REH cell (cell line): ENCODE results near the genes MSI1, COX6A1 and COQ5.

GRCh38 chr12:119229975-119230260 lies 51.2 kb downstream of the HSPB8 start:
- PRO-cap = no peak

GRCh38 chr12:119246872-119247705 lies 68.4 kb downstream of the HSPB8 start:
- PRO-cap = no peak

- PRO-cap = no peak
Measured at GRCh38 chr12:119615824-119616480, 22.4 kb downstream of the TMEM233 start.

- PRO-cap = no peak
Measured at GRCh38 chr12:119686377-119686802, 18.5 kb downstream of the PRKAB1 start.

DNA sequence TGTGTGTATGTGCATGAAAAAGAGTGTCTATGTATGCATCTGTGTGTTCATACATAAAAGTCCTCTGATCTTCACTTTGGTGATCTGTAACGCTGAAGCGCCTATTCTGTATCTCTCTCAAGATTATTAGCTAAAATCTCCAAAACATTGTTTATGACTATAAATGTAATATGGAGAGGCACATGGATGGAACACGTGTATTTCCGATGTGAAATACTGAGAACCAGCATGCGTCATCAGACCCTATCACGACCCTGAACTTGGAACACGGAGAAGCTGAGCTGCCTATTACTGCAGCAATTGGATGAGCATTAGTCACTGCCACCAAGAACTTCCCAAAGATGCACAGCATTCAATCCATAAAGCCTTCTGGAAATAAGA lies 61.9 kb downstream of the PRKAB1 start:
- PRO-cap = no peak

DNA sequence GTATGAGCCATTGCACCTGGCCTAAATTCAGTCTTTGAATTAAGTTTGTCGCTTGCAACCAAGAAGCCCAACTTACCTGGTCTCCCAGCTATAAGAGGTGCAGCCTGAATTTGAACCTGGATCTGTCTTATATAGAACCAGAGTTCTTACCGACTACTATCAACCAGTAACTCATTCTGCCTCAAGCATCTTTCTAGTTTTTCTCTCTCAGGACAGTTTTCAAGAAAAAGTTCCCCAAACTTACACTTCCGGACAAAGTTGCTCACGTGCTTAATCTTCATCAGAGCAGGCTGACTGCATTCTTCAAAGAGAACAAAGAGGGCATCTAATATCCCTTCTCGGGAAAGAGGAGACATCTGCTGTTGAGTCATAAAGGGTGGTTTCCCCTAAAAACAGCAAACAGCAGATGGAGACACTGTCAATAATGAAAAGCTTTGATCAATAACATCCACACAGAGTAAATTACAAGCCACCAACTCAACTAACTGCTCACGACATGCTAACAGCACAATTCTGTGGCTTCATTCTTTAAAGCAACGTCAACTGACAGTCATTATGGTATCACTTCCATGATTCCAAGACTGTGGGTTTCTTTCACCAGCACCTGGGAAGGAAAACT lies 8.2 kb downstream of the CIT start:
- PRO-cap = no peak

DNA sequence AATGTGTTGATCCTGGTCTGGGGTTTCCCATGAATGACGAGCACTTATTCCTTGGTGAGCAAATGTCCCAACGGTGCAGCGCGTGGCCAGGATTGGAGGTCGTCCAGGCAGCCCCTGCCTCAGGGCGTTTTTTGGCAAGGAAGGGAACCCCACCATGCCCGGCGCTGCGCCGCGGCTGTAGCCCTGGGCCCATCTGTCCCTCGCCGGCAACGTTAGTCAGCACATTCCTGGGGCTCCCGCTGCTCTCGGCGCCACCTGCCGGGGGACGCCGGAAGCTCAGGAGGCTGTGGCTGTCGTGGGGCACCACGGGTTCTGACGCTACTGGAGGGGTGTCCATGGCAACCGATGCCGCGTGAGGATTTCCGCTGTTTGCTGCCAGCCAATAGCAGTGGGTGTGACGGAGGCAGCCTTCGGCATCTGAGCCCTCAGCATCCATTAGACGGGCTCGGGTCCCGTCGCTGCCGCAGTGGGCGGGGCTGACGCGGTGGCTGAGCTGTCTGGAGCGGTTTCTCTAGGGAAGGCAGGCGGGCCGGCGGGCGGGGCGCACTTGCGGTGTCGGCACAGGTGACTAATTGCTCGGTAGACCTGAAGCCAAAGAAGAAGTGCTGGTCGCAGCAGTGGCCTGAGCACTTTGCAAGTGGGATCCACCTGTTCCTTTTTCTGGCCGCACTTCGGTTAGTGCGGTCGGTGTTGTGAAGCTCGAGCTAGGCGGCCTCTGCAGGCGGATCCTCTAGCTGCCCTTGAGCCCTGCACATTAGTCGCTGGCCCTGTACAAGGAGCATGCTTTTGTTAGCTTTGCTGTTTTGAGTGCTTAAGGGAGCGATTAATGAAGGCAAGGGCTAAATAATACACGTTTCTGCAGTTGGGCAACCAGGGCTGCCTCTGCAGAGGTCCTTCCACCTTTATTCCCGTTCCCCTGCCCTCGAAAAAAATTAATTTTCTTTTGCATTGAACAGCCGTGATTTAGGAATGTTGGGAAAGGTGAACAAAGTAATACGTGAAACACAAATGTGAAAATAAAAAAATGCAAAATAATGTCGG lies 29.4 kb downstream of the RAB35 start:
- PRO-cap = bidirectional peak, plus-strand start at position 514 of the sequence, minus-strand start at position 195 of the sequence

DNA sequence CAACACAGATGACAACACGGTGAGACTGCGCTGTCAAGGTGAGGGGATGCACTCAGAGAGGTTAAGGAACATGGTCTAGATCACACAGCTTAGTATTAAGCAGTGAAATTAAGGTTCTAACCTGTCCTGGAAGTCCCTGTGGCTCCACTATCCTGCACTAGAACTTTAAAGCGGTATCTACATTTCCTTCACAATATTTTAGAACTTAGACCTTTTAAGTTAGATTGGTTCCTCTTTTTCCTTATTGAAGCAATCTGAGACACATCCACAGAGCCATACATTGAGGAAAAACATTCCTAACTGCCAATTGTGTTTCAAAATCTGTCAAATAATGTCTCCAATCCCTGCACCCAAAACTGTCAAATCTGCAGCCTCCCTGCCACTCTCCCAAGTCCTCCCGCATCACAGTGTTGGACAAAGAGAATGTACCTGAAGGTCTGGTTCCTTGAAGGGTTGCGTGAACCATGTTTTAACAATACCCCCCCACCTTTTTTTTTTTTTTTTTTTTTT lies 7.8 kb upstream of the RAB35 start:
- PRO-cap = no peak

- PRO-cap = no peak
Measured at GRCh38 chr12:120199734-120200331, 1.1 kb downstream of the RPLP0 start.

DNA sequence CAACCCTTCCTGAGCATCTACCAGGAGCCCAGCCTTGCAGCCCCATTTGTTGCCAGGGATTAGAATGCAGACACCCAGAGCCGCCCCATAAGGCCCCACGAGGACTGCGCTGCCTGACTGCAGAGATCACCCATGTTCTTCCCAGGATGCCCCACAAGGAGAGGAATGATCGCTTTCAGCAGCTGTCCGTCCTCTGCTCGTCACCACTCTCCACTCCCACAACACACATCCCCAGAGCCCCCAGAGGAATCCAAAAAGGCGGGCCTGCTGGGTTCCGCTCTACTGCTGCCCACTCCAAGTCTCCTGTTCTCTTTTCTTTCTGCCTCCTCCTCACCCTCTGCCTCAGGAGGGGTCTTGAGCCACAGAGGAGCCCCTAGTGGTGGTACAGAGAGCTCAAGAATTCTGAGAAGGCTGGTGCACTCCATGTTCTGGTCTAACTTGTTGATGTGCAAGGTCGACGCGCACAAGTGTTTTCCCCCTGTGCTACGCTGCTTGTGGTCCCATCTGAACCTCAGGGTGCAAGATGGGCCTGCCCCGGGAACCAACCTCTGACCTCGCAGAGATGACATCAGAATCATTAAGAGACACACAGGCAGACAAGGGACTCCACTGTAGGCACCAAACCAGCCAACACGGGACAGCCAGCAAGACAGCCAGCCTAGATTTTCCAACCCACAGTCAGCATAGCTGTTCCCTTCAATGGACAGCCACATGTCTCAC lies 30.0 kb downstream of the PXN start:
- PRO-cap = unidirectional peak, minus-strand start at position 220 of the sequence; unidirectional peak, minus-strand start at position 339 of the sequence

GRCh38 chr12:120249527-120250656 lies 15.6 kb downstream of the PXN start:
- PRO-cap = no peak

DNA sequence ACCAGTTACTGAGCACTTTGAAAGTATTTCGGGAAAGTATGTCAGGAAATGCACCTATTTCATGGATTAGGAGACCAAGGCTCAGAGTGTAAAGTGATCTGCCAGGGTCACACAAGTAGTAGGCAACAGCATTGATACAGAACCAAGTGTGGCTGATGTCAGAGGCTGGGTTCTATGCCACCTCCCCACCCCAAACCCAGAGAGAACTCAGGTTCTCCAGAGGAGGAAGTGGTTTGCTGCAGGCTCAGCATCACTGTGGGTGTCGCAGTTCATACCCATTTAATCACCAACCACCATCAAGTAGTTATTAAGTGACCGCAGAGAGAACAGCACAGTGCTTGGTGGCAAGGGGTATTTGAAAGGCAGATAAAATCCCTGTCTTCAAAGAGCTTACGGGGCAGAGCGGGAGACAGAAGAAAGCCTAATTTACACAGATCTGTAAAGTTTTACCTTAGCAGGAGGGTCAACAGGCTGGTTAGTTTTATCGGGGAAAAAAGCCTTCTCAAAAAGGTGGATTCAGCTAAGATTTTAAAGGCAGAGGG lies 13.5 kb downstream of the PXN start:
- PRO-cap = no peak

- PRO-cap = no peak
Measured at GRCh38 chr12:120254886-120255229, 10.7 kb downstream of the PXN start.

- PRO-cap = no peak
Measured at GRCh38 chr12:120261961-120263020, 3.2 kb downstream of the PXN start.

DNA sequence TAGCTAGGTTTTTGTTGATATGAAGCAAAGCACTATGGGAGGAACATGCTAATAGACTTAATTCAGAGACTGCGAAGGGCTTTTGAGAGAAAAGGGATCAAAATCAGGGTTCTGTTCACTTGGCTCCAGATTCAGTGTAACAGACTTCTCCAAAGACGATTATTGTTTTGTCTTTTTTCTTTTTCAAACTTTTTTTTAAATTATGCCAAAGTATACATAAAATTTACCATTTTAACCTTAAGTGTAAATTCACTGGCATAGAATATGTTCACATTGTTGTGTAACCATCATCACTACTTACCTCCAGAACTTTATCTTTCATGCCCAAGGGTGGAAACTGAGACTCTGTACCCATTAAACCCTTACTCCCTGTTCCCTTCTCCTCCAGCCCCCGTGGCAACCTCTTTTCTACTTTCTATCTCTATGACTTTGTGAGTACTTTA lies 8.7 kb upstream of the SIRT4 start:
- PRO-cap = bidirectional peak, plus-strand start at position 65 of the sequence, minus-strand start outside the sequence

DNA sequence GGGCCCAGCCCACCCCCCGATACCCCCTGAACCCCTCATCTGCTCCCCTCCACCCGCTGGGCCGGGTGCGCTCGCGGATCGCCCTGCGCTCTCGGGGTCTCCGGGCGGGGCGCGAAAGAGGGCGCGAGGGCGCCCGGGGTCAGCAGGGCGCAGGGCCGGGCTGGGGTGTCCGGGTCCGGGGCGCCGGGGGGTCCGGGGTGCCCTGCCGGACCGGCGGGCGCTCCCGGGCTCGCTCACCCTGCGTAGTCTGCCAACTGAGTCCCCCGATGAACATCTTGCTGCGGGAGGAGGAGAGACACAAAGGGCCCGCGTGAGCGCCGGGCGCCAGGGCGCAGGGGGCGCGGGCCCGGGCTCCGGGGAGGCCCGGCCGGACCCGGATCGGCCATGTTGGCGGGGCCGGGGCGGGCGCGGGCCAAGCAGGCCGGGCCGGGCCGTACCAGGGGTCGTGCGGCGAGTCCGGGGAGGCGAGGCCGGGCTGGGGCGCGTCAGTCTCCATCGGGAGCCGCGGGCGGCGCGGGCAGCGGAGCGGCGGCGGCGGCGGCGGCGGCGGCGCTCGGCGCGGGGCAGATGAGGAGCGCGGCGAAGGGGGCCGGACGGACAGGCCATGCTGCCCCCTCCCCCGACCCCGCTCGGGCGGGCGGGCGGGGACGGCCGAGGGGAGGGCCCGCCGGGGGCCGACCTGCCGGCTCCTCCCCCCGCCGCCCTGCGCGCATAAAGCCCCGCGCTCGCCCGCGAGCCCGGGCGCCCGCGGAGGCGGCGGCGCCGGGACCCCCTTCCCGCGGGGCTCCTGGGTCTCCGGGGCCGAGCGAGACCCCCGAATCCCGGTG lies at the start of gene MSI1:
Gene MSI1, minus strand, starts transcription at position 569 of the 827 bp plus-strand sequence.
- PRO-cap = no peak

DNA sequence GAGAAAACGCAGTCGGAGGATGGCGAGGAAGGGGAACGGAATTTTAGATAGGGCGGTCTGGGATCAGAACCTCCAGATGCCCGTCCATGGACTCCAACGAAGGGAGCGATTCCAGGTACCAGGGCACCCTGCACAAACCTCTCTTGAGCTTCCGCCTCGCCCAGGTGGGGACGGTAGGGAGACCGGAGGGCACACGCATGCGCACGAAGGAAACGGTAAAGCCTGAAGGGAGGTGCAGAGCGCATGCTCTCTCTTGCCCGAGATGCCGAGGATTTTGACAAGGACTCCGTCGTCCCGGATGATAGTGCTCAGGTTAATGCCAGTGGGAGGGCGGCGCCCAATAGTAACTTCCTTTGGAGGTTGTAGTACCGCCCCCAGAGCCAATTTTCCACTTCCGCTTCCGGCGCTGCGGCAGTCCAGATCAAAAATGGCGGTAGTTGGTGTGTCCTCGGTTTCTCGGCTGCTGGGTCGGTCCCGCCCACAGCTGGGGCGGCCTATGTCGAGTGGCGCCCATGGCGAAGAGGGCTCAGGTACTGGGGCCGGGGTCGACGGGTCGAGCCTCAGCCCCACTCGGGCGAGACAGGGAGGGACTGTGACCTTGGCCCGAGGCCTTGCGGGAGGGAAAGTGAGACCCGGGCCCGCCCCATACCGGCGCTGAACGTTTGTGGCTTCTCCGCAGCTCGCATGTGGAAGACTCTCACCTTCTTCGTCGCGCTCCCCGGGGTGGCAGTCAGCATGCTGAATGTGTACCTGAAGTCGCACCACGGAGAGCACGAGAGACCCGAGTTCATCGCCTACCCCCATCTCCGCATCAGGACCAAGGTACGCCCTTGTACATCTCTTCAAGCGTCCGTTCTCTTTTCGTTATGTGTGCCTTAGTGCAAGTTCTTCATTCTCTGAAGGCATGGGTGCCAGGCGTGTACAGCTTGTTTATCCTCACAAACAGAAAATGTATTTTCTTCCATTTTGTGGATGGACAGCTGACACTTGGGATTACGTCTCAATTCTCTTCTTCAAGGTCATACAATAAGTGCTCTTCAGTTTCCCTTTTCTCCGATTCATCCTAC lies at the start of gene COX6A1:
Gene COX6A1, plus strand, starts transcription at position 414 of the 1,067 bp plus-strand sequence.
- PRO-cap = bidirectional peak, plus-strand start at position 414 of the sequence, minus-strand start at position 276 of the sequence

- PRO-cap = no peak
Measured at GRCh38 chr12:120463513-120464559, 5.7 kb downstream of the SRSF9 start.

GRCh38 chr12:120528780-120529634 lies at the start of gene COQ5:
COQ5 (minus strand) TSS chr12:120529158.
- PRO-cap = bidirectional peak, plus-strand start at chr12:120529250, minus-strand start at chr12:120529155; bidirectional peak, plus-strand start at chr12:120529495, minus-strand start at chr12:120529408

DNA sequence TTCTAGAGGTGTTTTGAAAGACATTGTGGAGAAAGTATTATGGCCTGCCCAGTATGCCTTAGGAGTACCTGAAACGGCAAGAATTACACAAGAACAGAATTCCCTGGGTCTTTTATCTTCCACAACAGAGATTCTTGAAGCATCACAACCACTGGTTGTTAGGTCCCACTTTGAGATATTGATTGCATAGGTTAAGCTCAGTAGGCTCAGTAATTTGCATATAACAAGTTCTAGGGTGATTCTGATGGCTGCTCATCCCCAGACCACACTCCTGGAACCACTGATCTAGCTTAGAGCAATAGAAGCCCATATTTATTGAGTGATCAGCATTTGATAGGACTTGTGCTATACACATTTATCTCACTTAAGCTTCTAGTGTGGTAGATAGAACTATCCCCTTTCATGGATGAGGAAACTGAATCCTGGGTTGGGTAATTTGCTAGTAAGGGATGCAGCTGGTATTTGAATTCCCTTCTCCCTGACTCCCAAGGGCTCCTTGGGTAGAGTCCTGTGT lies 19.9 kb downstream of the POP5 start:
- PRO-cap = no peak